GM06990 (cell line): ENCODE data around the genes PRDX6 and SLC9C2.

GRCh38 chr1:170661820-170662426, 2.0 kb upstream of the PRRX1 start:
- RRBS = no CpG with 5 or more reads among the region's 24 CpGs

GRCh38 chr1:171160037-171160928, 24.8 kb upstream of the FMO2 start:
- RRBS = no CpG with 5 or more reads among the region's 3 CpGs

DNA sequence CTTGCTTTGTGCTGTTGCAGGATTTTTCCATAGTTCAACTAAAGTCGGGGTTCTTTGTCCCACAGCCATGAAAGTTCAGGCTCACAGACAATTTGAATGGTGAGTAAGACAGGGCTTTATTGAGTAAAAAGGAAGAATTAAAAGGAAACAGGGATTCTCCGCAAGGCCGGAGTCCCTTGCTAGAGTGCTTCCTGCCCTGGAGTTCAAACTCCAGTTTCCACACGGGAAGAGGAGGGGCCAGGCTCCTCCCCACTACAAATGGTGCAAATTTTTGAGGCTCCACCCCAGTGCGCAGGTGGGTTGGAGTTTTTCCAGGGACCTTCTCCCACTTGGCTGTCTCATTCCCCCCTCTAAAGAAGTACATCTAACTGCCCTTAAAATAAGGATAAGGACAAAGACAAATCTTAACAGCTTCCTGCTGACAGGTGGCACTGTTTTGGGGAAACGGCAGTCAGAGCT, 28.8 kb downstream of the FMO2 start:
- RRBS = no CpG with 5 or more reads among the region's 6 CpGs

DNA sequence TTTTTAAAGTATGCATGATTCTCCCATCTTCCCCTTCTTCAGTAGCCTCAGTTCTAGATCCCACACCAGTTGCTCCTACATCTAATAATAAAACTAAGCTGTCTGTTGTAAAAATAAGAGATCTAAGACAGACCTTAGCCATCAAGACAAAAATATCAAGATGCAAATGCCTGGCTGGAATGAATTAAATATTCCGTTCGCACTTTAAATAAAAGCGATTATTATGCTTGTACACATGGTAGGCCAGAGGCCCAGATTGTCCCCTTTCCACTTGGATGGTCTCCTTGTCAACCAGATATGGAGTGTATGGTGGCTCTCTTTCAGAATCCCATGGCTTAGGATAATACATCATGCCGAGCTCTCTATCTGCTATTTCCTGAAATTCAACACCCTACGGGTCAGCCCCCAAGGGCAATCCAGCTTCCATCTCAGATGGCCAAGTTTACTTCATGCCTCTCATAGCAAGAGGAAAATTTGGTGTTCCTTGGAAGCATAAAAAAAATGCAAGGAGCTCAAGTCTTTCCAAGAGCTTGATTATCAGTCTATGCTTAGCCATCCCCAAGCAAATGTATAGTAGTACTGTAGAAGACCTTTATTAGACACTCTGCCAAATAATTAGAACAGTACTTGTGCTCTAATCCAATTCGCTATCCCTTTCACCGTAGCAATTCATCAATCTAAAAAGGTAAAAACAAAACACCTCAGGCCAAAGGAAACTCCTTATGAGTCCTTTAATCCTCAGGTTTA, 25.3 kb upstream of the FMO1 start:
- RRBS = no CpG with 5 or more reads among the region's 7 CpGs

- RRBS = no CpG with 5 or more reads among the region's 33 CpGs
Measured at GRCh38 chr1:171373459-171374211, 59.7 kb downstream of the FMO4 start.

DNA sequence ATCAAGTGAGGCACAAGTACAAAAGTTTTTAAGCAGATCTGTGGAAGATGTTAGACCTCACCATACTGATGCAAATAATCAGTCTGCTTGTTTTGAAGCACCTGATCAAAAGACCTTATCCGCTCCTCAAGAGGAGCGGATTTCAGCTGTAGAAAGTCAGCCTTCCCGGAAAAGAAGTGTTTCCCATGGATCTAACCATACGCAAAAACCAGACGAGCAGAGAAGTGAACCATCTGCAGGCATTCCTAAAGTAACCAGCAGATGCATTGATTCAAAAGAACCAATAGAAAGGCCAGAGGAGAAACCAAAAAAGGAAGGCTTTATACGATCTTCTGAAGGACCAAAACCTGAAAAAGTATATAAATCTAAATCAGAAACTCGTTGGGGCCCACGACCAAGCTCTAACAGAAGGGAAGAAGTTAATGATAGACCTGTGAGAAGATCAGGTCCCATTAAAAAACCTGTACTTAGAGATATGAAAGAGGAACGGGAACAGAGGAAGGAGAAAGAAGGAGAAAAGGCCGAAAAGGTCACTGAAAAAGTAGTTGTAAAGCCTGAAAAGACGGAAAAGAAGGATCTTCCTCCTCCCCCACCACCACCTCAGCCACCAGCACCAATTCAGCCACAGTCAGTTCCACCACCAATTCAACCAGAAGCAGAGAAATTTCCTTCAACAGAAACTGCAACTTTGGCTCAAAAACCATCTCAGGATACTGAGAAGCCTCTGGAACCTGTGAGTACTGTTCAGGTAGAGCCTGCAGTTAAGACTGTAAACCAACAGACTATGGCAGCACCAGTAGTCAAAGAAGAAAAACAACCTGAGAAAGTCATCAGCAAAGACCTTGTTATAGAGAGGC, 55.0 kb downstream of the PRRC2C start:
- RRBS = no CpG with 5 or more reads among the region's 11 CpGs

- RRBS = no CpG with 5 or more reads among the region's 4 CpGs
Measured at GRCh38 chr1:171653744-171654448, 1.4 kb upstream of the MYOC start.

GRCh38 chr1:172005795-172006448, 164.6 kb downstream of the DNM3 start:
- RRBS = no CpG with 5 or more reads among the region's 1 CpG

DNA sequence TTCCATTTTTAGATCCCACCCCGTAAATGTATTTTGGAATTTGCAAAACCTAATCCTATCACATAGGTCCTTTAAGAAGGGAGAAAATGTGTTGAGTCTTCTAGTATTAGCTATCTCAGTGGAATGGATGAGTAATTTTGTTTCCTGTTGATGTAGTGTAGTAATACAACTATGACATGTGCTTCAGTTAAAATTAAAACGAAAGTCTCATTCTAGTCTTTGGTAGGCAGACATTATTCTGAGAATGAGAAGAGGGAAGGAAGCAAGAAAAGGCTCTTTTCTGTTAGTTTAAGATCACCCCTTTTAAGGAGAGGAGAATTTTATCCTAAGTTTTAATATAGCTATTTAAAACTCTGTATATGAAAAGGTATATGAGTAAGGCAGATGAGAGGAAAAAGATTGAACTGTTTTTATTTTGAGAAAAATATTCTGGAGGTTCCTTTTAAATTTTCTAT, 265.8 kb upstream of the C1orf105 start:
- RRBS = no CpG with 5 or more reads among the region's 2 CpGs

GRCh38 chr1:172825880-172826711, 167.2 kb downstream of the FASLG start:
- RRBS = no CpG with 5 or more reads among the region's 9 CpGs

GRCh38 chr1:172949083-172949622, 101.6 kb downstream of the TNFSF18 start:
- RRBS = no CpG with 5 or more reads among the region's 5 CpGs

DNA sequence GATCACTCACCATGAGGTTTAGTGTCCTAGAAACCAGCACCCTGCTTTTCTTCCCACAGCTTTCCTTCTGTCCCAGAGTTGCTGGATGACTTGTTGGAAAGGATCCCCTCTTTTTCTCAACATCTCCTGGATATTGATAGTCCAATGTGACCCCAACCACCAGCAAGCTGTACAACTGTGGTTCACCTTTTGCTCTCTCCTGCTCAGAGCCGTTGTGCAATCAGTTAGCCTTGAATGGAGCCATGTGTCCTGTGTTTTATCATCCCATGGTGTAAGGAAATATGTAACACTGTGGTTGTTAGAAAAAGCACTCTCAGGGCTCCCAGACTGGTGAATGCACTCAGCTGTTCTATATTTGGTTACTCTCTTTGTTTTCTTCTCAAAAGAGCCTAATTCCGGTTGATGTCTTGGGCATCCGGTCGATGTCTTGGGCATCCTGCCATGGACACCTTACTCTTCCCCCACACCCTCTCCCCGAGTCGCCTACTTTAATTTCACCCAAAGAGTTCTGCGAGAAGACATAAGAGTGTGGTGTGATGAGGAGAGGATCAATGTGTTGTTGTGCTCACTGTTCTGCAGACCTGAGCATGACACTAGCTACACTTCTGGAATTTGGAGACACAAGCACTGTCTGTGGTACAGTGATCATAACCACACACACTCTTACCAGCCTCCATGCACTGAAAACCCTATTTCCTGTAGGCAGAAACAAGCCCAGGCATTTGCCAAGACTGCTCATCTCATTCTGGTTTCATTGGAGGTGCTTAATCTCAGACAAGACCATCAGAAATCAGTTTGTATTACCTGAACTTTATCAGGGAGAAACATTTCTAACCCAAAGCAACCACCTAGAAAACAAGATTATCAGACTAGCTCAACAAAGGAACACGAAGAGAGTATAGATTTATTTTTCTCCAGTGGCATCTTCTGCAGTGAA, 1.6 kb downstream of the TNFSF4 start:
- RRBS = no CpG with 5 or more reads among the region's 8 CpGs

GRCh38 chr1:173429399-173430261, 47.5 kb upstream of the PRDX6 start:
- RRBS = no CpG with 5 or more reads among the region's 14 CpGs

- RRBS = no CpG with 5 or more reads among the region's 14 CpGs
Measured at GRCh38 chr1:173473916-173475046, 2.9 kb upstream of the PRDX6 start.

GRCh38 chr1:173475667-173476317, 1.3 kb upstream of the PRDX6 start:
- RRBS = no CpG with 5 or more reads among the region's 6 CpGs

- RRBS = 1% methylated on average over 14 of the region's 26 CpGs
Measured at GRCh38 chr1:173477224-173477430, at the start of gene PRDX6. TSS of gene PRDX6 (plus strand) at chr1:173477335.

- RRBS = no CpG with 5 or more reads among the region's 6 CpGs
Measured at GRCh38 chr1:173485266-173485737, 8.2 kb downstream of the PRDX6 start.

DNA sequence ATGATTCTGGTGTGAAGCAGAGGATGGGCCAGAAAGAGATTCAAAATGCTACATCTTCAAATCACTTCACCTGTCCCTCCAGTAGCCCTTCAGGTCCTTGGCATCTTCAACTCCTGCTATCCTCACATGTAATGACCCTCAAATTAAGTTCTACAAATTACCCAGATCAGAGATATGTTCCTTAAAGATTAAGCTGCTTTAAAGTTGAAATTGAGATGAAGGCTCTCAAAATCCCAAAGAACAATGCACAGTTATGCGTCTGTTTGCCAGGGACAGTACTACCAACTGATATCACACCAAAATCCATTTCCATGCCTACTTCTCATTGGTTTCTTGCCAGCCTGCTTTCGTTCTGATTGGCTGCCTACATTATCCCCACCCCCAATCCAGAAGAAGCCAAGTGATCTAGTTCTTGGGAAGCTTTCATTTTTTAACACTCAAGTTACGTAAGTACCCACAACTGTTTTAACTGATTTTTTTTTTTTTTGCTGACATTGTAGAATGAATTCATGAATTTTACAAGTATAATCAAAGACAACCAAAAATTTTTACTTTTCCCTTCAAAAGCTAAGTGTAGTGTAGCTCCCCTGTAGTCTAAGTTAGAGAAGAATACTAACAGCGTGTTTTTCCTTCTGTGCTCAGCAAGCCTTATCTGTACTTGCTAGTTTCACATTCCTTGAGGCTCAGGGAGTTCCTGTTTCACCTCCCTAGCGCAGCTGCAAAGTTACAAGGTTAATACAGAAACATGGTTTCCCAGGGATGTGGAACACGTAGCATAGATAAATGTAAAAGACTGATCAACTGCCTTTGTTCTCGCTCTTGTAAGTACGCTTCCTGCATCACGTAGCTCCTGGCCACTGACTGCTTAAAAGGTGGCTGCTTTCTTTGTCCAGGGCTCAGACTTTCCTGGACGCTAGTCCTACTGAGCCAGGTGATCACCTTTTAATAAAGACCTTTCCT, at the start of gene SLC9C2:
SLC9C2 (minus strand) TSS at position 287 of the 960 bp plus-strand sequence.
- RRBS = no CpG with 5 or more reads among the region's 10 CpGs